Adrenal gland (tissue), 7 donors: ENCODE results near the genes TXNDC16 and CNIH1.

- PRO-cap, 3 experiments = no peak in any of the 3 experiments
- RAMPAGE, long total RNA, 4 experiments = no peak in any of the 4 experiments
- RRBS = no CpG with 5 or more reads among the region's 3 CpGs
Observed at GRCh38 chr14:51844106-51844740, 16.2 kb upstream of the GNG2 start.

GRCh38 chr14:51847112-51847946 lies 13.1 kb upstream of the GNG2 start:
- PRO-cap, 3 experiments = no peak in any of the 3 experiments
- RAMPAGE, long total RNA, 4 experiments = no peak in any of the 4 experiments
- RRBS = no CpG with 5 or more reads among the region's 15 CpGs

DNA sequence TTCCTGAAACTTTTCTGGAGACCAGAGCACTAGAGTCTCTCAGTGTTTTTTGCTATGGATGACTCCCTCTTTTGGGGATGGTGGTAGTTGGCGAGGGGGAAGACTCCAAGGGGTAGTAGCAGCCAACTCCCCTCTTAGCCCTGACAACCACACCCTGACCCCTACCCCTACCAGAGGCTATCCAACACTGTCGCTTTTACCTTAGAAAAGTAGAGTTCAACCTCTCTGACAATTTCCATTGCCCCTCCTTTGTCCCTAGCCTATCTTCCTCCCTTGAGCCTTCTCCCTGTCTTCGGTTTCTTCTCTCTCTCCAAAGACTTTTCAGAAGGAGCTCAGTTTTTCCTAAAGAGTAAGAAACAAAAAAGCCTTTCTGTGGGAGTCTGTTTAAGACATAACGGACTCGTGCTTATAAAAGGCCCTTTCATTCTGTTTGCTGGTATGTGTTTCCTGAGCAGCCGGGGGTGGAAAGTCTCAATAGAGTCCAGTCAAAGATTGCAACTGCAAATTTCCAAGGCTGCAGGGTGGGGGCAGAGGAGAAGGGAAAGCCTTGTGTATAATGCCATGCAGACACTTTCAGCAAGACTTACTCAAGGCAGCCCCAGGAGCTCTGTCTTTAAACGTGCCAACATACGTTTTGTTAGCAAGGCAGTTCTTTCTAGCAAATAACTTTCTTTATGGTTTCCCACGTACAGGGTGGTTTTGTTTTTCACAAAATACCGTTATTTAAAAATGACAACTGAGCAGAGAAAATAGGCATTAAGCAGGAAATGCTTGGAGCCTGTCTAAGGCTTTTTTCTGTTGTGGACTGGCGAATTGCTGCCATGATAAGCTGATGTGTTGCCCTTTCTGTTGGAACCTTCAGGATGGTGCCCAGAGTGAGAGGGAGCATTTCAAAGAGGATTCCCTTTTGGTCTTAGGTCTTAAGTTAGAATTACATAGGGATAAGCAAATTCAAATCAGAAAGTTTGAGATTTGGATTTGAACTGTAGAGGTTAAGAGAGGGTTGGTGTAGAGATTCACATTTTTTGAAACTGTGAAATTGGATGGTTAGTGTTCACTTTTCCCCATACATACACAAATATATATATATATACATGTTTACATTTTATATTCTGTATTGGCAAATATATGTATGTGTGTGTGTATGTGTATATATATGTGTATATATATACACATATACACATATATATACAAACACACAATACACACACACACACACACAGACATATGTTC lies 62.4 kb downstream of the GNG2 start:
- PRO-cap, 3 experiments = no peak in any of the 3 experiments
- RAMPAGE, long total RNA, 4 experiments = no peak in any of the 4 experiments
- RRBS = no CpG with 5 or more reads among the region's 11 CpGs

DNA sequence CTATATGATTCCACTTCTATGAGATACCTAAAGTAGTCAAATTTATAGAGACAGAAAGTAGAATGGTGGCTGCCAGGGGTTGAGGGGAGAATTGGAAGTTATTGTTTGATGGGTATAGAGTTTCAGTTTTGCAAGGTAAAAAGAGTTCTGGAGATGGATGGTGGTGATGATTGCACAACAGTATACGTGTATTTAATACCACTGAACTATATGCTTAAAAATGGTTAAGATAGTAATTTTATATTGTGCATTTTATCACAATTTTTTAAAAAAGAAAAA lies 44.0 kb upstream of the RTRAF start:
- PRO-cap, 3 experiments = no peak in any of the 3 experiments
- RAMPAGE, long total RNA, 4 experiments = no peak in any of the 4 experiments
- RRBS = no CpG with 5 or more reads among the region's 1 CpG

DNA sequence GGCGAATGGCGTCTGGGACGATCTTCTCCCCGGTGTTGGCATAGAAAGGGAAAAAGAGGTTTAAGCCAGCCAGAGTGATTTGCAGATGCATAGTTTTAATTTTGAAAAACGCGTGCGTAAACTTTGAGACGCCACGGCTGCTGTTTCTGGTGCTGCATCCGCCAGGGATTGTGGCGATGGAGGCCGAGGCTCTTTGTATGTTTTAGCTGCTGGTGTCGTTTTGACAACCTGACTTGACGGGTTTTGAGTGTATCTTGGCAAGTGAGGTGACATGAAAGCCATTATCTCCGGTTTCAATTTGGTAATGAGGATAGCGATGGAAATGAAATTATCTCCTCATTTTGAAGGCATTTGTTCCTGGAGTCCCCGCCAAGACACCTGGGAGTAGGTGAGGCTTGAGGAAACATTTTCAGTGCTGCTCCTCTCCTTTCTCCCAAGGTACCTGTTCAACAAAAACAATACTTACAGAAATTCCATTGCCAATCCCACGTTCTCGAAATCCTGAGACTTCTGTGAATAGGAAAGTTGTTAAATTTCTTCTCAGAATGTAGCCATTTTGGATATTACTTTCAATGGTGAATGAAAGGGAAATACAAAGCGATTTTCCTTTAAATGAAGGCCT lies 1.7 kb downstream of the PTGDR start:
- PRO-cap, 3 experiments = no peak in any of the 3 experiments
- RAMPAGE, long total RNA, 4 experiments = no peak in any of the 4 experiments
- RRBS = no CpG with 5 or more reads among the region's 20 CpGs

- PRO-cap, 3 experiments = peak in 3 of 3 experiments; most common minus-strand start chr14:52552505 (in 2)
- RAMPAGE, long total RNA, 4 experiments = start-site peak on the minus strand in 4 of 4 experiments, at chr14:52552500-52552567 at its widest, 61 to 188 reads per replicate
- RRBS = under 1% methylated on average over 17 of the region's 52 CpGs
Observed at GRCh38 chr14:52551472-52552604, at the start of gene TXNDC16. Gene TXNDC16 (minus strand): TSS chr14:52552505.

DNA sequence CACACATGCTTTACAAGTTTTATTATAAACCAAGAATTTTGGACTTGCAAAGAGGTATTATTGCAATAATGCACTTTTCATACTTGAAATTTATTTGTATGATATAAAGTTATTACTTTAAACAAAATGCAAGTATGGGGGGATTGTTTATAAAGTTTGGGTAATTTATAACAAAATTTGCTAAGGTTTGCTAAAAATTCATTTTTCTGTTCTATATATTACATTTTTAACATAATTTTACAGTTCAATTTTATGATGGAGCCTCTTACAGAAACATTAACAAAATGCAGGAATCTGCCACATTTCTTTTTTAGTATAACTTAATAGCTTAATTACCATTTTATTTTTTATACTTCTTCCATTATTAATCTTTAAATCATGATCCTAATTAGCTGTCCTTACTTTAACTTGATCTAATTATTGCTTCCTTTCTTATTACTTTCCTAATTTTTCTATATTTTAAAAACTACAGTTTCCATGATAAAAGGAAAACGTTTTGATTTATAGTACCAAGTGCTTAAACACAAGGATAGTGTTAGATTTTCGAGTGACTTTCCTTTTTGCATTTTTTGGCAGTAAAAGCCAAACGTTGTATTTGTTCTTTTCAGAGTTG lies 20.0 kb downstream of the GNPNAT1 start:
- PRO-cap, 3 experiments = no peak in any of the 3 experiments
- RAMPAGE, long total RNA, 4 experiments = no peak in any of the 4 experiments
- RRBS = no CpG with 5 or more reads among the region's 3 CpGs

- PRO-cap, 3 experiments = peak in 3 of 3 experiments; most common plus-strand start chr14:52791785 (in 3); most common minus-strand start chr14:52792005 (in 1)
- RAMPAGE, long total RNA, 4 experiments = no peak in any of the 4 experiments
- RRBS = no CpG with 5 or more reads among the region's 30 CpGs
Observed at GRCh38 chr14:52791723-52792393, 451 bp upstream of the GNPNAT1 start.

DNA sequence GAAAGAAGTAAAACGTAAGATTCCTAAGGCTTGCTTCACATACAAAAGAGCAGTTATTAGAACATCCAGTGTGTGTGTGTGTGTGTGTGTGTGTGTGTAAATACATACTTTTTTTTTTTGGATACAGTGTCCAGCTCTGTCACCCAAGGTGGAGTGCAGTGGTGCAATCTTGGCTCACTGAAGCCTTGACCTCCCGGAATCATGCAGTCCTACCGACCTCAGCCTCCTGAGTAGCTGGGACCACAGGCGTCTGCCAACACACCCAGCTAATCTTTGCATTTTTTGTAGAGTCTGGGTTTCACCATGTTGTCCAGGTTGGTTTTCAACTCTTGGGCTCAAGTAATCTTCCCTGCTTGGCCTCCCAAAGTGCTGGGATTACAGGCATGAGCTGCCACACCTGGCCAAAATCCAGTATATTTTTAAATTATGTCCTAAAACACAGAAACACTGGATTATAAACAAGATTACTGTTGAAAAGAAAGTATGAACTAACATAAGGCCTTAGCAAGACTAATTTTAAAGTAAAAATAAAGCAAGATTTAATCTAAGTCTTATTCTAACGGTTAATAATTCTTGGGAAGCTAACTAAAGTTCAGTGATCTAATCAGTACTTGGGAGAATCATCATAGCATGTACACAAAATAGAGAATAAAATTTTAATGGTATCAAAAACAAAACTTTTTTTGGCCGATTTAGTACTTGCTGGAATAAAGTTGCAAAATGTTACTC lies 92.6 kb upstream of the FERMT2 start:
- PRO-cap, 3 experiments = no peak in any of the 3 experiments
- RAMPAGE, long total RNA, 4 experiments = no peak in any of the 4 experiments
- RRBS = no CpG with 5 or more reads among the region's 6 CpGs

- PRO-cap, 3 experiments = no peak in any of the 3 experiments
- RAMPAGE, long total RNA, 4 experiments = no peak in any of the 4 experiments
- RRBS = no CpG with 5 or more reads among the region's 4 CpGs
Observed at GRCh38 chr14:53153479-53153644, 239 bp upstream of the DDHD1 start.

- PRO-cap, 3 experiments = no peak in any of the 3 experiments
- RAMPAGE, long total RNA, 4 experiments = no peak in any of the 4 experiments
- RRBS = no CpG with 5 or more reads among the region's 6 CpGs
Observed at GRCh38 chr14:53355528-53356206, 202.5 kb upstream of the DDHD1 start.

DNA sequence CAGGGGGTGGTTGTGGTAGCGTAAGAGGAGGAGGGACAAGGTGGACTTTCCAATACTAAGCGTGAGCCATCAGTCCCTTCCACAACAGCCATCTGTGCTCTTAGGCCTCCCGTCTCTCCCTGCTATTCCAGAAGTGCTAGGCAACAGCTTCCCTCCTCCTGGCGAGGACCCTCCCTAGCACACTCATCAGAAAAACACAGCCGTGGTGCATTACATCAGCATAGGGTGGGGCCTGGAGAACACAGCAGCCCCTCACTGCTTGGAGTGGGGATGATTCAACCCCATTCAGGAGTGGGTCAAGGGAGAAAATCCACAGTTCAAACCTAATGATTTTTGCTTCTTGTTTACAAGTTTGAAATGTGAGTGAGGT lies 356.3 kb upstream of the DDHD1 start:
- PRO-cap, 3 experiments = no peak in any of the 3 experiments
- RAMPAGE, long total RNA, 4 experiments = no peak in any of the 4 experiments
- RRBS = no CpG with 5 or more reads among the region's 5 CpGs

DNA sequence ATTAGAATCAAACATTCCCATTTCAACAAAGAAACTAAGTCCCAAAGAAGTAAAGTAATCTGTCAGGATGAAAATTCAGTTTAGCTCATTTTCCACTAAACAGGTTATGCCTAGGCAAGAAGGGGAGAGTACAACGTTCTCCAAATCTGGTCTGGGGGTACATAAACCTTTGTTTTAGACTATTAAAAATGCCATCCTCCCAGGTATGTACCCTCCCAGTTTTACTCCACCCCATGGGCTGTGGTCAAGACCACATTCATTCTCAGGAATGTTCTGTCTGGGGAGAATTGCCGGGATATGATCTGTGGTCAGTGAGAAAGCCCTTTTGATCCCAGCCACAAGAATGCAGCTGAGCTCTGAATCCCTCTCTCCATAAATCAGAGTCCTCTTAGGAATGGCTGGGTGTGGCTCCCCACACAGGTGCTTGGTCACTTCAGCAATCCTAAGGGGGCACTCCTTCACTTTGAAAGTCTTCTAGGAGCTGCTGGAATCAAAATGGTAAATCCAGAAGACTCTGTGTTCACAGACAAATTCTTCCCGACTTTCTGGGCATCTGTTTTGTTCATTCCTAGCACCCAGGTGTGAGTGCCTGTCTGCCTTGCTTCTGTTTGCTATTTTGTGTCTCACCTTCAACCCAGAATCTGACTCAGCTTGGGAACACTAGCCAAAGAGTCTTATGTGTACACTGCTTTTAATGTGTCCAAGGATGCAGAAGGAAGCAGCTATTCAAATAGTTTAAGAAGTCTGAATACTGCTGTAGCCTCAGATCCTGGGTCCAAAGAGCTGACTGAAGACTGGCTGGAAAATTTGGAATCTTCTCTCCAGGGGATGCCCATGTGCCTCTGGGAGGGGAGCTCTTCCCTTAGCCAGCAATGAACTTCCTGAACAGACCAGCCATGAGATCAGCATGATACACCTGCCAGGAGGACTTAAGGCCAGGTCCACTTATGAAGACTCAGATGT lies 144.6 kb upstream of the CDKN3 start:
- PRO-cap, 3 experiments = no peak in any of the 3 experiments
- RAMPAGE, long total RNA, 4 experiments = no peak in any of the 4 experiments
- RRBS = no CpG with 5 or more reads among the region's 3 CpGs

DNA sequence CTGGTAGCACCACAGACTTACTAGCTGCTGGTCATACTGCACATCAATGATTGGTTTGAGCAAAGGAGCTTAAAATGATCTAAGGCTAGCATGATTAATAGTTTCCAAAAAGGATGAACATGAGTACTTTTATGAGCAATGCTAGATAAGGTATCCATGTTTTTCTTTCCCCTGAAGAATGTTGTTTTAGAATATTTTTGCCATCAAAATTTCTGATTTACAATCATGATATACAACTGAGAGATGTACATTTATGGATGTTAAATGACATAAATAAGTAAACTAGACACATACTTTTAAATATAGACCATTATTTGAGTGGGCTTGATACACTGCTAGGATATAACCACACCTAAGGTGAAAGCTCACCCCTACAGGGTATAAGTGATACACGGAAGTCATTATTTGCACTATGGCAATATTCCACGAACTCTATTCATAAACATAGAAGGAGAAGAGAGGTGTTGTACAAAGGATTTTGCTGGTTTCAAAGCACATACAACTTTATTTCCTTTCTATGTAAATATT lies 17.0 kb downstream of the CNIH1 start:
- PRO-cap, 3 experiments = no peak in any of the 3 experiments
- RAMPAGE, long total RNA, 4 experiments = no peak in any of the 4 experiments
- RRBS = no CpG with 5 or more reads among the region's 2 CpGs

DNA sequence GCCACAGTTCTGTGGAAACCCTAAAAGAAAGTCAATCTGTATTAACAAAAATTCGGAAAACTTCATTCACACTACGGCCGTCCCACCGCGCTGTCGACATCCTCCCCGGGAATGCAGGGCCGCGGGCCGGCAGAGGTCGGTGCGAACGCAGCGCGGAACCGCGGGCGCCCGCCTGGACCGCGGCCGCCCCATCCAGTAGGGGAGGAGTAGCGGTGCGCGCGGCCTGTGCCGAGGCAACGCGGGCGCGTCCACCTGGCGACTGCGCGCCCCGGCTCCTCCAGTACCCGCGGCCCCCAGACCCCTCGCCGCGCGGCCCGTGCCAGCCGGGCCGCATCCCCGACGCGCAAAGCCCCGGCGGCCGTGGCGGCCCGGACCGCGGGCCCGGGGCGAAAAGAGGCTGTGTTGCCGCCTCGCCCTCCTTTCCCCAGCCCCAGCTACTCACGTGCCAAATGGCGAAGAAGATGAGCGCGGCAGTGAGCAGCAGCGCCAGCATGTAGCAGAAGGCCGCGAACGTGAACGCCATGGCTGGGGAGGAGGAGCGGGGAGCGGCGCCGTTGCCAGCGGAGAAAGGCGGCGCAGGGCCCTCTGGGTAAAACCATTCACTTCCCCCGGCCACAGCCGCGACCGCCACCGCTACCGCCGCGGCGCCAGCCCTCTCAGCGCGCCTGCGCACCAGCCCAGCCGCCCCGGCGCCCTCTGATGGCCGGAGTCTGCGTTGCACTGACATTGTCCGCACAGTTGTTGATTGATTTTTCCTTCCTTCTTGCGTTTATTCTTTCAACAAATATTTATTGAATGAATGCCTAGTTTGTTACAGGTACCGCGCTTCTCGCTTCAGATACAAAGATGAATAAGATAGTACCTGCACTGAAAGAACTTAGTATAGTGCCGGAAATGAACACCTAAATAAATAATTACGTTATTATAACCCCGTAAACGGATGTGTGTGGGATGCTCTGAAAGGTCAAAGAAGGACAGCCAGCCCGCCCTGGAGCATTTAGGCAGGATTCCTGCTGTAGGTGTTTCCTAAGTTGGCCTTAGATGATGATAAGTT lies at the start of gene CNIH1:
TSS of gene CNIH1 (minus strand) at position 570 of the 1,054 bp plus-strand sequence.
- PRO-cap, 3 experiments = peak in 3 of 3 experiments; most common plus-strand start position 280 of the sequence (in 2); most common minus-strand start position 197 of the sequence (in 3)
- RAMPAGE, long total RNA, 4 experiments = start-site peak on the minus strand in 4 of 4 experiments, centred at positions 534 to 586 of the sequence, 80 to 1,686 reads per replicate
- RRBS = under 1% methylated on average over 25 of the region's 101 CpGs

DNA sequence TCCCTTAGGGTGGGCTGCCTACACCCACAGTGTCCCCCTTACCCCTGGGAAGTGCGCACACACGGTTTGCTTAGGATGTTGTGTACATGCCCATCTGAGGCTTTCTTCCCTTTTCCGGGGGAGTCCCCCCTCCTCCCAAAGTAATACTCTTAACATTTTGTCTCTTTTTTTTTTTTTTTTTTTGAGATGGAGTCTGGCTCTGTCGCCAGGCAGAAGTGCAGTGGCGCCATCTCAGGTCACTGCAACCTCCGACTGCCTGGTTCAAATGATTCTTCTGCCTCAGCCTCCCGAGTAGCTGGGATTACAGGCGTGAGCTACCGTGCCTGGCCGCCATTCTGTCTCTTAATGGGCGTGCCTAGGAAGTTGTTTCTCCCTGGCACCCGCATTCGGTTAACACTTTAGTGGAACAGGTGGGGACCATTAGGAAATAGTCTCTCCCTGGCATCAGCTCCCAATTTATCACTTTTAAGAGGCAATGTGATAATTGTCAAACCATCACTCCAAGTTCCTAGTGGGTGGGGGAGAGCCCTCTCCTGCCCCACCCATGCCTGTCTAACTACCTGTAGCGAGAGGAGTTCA lies 4.6 kb upstream of the GMFB start:
- PRO-cap, 3 experiments = peak in 3 of 3 experiments; most common minus-strand start position 337 of the sequence (in 3)
- RAMPAGE, long total RNA, 4 experiments = no peak in any of the 4 experiments
- RRBS = no CpG with 5 or more reads among the region's 14 CpGs

GRCh38 chr14:54565445-54566300 lies 1.3 kb upstream of the SAMD4A start:
- PRO-cap, 3 experiments = peak in 3 of 3 experiments; most common plus-strand start chr14:54566109 (in 3); most common minus-strand start chr14:54565845 (in 2)
- RAMPAGE, long total RNA, 4 experiments = no peak in any of the 4 experiments
- RRBS = 2% methylated on average over 39 of the region's 90 CpGs

GRCh38 chr14:54604157-54604617 lies 37.3 kb downstream of the SAMD4A start:
- PRO-cap, 3 experiments = no peak in any of the 3 experiments
- RAMPAGE, long total RNA, 4 experiments = no peak in any of the 4 experiments
- RRBS = no CpG with 5 or more reads among the region's 5 CpGs

DNA sequence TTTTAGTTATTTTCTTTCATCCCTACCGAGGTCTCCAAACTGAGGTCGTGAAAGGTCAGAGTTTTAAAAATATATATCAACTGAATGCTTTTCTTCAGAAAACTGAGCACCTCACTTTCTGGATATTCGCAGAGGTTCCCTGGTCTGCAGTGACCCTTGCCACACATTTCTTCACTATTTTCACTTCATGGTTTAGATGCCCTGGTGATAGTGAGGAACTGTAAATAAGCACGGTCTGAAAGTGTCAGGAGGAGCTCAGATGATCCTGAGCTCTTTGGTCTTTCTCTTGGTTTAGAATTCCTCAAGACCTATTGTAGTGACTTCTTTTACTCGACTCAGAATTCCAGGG lies 83.9 kb downstream of the SAMD4A start:
- PRO-cap, 3 experiments = no peak in any of the 3 experiments
- RAMPAGE, long total RNA, 4 experiments = no peak in any of the 4 experiments
- RRBS = no CpG with 5 or more reads among the region's 5 CpGs

DNA sequence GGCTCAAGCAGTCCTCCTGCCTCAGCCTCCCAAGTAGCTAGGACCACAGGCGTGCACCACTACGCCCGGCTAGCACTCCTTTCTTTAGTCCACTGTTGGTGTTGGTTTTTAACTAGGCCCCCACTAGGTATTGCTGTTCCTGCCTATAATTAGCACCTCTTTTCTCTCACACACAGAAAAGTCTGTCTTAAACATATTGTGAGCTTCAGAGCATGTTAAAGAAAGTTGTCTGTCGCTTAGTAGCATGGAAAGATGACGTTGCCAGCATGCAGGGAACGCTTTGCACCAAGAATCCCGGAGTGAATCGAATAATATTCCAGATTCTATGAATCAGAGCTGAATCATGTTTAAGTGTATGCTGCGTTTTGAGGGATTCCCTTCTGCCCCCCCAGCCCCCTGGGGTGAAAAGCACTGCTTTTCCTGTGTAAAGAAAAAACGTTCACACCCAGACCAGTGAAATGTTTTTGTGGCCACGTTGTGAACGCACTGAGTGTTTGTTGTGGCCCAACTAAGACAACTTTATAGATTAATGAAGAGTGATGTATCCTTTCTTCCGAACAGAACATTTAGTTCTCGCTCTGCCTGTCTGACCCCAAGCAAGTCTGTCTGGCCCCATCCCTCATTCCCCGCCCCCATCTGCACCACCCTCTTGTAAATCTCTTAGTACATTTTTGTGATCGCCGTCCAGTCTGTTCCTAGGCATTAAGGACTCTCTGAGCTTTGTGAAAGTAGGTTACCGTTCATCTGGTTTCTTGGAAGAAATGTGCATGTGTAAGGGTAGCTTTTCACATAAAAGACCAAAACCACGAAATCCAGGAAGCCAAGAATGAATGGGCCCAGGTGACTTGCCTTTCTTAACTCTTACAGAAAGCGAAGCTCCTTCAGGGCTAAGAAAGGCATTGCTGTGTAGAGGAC lies 102.9 kb downstream of the SAMD4A start:
- PRO-cap, 3 experiments = no peak in any of the 3 experiments
- RAMPAGE, long total RNA, 4 experiments = no peak in any of the 4 experiments
- RRBS = no CpG with 5 or more reads among the region's 20 CpGs